ENCODE measurements around the genes ARHGDIA and PCYT2.

DNA sequence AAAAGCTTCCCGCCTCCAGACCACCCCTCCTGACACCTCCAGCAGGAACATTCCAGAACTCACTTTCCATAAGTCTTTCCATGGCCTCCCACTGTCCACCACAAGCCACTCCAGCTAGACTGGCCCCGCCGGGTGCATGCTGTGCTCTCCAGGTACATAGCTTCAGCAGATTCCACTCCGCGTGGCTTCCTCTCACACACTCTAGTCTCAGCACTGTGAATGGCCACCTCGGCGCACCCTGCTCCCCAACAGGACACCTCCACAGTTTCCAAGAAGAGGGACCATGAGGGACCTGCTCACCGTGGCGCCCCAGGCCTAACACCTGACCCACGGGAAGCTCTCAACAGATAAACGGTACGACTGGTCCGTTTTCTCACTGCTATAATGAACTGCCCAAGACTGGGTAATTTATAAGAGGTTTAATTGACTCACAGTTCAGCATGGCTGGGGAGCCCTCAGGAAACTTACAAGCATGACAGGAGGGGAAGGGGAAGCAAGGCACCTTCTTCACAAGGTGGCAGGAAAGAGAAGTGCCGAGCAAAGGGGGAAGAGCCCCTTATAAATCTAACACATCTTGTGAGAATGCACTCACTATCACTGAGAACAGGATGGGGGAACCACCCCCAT is 26.1 kb upstream of the FAAP100 start:
- PRO-cap, 2 experiments = no peak in any of the 2 experiments

- PRO-cap, 2 experiments = no peak in any of the 2 experiments
These were observed 997 bp upstream of the PPP1R27 start for GRCh38 chr17:81835835-81836259.

DNA sequence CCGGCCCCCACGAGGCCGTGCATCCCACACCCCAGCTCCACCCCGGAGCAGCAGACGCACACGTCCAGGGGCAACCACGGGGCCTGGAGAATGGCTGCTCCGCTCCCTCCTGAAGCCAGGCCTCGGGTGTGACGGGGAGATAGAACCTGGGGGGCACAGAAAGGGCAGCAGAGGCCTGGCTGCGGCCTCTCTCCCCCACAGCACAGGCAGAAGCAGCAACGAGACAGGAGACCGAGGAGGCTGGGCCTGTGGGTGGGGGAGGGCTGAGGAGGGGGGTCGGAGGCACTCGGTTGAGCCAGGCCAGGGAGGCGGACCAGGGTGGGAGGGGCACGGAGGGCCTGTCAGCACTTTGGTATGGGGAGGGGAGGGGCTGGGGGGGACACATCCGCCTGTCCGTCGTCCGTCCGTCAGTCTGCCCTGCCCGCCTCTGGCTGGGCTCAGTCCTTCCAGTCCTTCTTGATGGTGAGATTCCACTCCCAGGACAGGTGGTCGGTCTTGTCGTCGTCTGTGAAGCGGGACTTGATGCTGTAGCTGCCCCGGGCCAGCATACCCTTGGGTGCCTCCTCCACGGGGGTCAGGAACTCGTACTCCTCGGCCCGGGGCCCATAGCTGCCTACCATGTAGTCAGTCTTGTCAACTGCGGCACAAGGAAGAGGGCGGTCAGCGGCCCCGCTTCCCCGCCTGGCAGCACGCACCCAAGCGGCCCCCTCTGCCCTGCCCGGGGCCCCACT is 2.5 kb downstream of the ARHGDIA start:
- PRO-cap, 2 experiments = no peak in any of the 2 experiments

GRCh38 chr17:81871185-81871860 is at the start of gene ARHGDIA:
ARHGDIA (minus strand) TSS chr17:81871337.
- PRO-cap, 2 experiments = peak in 2 of 2 experiments; most common plus-strand start chr17:81871432 (in 2); most common minus-strand start chr17:81871337 (in 2)

DNA sequence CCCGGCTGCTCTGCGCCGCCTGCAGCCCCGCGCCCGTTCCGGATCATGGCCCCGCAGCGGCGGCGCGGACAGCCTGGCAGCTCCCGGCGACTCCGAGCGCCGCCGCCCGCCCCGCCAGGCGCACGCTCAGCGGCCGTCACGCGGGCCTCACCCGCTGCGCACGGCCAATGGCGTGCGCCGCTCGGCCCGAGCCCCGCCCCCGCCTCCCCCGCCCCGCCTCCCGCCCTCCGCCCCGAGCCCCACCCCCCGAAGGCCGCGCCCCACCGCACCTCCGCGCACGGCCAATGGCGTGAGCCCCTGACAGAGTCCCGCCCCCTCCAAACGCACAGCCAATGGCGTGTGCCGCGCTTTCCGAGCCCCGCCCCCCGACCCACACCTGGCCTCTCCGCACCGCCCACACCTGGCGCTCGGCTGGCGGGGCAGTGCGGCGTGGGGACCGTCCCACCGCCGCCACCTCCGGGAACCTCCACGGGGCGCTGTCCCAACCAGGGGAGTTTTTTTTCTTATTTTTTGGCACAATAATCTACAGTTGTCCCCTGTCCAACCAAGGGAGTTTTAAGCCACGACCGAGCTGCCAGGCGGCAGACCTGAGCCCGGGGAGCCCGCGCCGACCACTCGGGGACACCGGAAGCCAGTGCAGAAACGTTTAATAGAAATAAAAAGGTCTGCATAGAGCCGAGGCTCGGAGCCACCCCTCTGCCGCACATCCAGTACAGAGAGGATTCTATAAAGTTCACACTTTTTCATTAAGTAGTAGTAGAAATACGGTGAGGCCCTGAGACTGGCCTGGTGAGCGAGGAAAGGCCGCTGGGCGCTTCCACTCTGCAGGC is at the start of gene PCYT2:
PCYT2 (minus strand) TSS at position 91 of the 830 bp plus-strand sequence.
- PRO-cap, 2 experiments = peak in 2 of 2 experiments; most common minus-strand start position 91 of the sequence (in 2)

GRCh38 chr17:81919321-81920367 is 1.7 kb upstream of the SIRT7 start:
- PRO-cap, 2 experiments = no peak in any of the 2 experiments

DNA sequence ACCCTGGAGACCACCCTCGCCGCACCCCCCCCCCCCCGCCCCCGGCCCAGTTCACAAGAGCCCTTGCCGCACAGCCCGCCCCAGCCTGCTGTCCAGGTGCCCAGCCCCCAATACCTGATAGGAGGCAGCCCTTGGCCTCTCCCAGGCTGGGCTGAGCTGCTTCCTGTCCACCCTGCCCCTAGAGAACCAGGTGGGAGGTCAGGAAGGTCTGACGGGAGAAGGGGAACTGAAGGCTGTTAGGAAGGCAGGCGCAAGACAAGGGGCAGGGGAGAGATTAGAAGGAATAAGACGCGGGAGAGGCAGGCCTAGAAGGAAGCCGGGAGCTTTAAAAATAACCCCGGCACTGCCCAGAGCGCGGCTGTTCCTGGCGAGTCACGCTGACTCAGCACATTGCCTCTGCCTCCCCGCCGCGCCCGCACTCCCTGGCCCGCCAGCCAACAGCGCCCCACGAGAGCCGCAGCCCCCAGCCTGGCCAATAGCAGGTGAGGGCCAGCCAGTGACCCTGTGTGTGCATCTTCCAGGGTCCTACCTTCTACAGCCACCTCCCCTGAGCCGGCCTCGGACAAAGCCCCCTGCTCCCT is 4.2 kb downstream of the MAFG start:
- PRO-cap, 2 experiments = peak in 2 of 2 experiments; most common plus-strand start position 418 of the sequence (in 1); most common minus-strand start position 366 of the sequence (in 1)

DNA sequence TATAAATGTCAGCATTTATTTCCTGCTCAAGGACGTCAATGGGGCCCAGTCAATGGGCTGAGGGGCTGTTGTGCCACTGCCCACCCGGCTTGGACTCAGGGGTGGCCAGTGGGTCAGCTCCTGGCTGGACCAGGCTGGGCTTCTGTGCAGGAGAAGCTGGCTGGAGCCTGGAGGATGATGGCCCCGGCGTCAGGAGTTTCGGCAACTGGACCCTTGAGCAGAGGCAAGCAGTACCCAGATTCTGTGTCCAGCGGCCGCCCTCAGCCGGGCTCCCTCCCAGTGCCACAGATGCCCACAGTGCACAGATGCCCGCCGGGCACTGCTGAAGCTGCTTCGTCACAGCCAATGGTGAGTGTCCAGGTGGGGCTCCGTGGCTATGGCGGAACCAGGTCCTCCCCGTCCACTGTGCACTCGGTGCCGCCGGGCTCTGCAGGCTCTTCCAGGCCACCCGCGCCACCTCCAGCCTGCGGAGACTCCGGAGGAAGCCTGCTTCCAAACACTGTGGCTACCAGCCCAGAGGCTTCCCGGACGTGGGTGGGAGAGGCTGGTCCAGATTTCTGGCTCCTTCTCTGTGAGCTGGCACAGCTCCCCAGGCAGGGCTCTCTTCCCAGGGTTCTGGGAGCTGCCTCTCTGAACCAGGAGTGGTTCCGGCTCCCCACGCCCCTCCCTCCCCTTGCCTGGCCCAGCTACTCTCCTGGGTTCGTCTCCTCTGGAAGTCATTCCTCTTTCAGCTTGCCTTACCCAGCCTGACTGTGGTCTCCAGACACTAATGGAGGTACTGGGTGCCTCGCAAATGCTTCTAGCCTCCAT is 2.8 kb upstream of the PYCR1 start:
- PRO-cap, 2 experiments = no peak in any of the 2 experiments

- PRO-cap, 2 experiments = peak in 2 of 2 experiments; most common plus-strand start chr17:81941953 (in 2); most common minus-strand start chr17:81941871 (in 2)
These were observed 4.8 kb upstream of the PYCR1 start for GRCh38 chr17:81941724-81942416.

- PRO-cap, 2 experiments = peak in 1 of 2 experiments; most common minus-strand start chr17:81968002 (in 1)
These were observed 6.7 kb upstream of the NOTUM start for GRCh38 chr17:81967230-81968575.

DNA sequence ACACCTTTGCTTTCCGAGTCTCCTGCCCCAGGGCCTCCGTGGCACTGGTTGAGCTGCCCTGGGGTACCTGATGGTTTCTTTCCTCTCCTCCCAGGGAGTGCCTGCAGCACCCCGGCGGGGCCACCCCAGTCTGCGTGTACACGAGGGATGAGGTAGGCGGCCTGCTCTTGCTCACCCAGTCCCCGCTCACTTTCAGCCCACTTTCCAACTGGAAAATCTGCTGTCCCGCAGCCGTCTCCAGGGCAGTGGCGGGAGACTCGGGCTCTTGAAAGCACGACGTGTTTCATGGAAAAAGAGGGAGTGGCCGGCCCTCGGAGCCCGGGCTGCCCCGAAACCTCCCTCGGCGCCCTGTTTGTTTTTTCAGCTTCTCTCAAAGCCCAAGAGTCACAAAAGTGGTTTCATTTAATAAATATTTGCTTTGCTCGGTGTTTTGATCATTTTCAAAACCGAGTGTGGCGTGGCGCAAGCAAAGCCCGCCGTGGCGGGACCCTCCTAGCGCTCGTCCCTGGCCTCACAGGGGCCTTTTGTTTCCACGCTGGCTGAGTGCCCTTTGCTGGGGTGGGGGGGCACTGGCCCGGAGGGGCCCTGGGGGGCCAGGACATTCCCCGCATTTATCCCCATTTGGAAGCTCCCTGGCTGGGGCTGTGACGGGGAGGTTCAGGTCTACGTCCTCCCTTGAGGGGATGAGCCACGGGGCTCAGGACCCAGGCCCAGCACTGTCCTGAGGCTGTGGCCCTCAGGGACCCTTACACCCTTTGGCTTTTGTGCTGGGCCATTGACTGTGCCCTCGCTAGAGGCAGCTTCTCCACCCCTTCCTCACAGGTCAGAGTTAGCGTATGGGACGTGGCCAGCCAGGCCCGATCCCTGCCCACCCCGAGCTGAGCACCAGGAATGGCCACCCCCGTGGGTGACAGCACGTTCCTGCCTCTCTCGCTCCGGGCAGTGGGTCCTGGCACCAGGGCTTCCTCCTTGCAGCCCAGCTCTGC is 17.6 kb downstream of the ASPSCR1 start:
- PRO-cap, 2 experiments = no peak in any of the 2 experiments

GRCh38 chr17:82022322-82022540 is 447 bp downstream of the CENPX start:
- PRO-cap, 2 experiments = no peak in any of the 2 experiments

DNA sequence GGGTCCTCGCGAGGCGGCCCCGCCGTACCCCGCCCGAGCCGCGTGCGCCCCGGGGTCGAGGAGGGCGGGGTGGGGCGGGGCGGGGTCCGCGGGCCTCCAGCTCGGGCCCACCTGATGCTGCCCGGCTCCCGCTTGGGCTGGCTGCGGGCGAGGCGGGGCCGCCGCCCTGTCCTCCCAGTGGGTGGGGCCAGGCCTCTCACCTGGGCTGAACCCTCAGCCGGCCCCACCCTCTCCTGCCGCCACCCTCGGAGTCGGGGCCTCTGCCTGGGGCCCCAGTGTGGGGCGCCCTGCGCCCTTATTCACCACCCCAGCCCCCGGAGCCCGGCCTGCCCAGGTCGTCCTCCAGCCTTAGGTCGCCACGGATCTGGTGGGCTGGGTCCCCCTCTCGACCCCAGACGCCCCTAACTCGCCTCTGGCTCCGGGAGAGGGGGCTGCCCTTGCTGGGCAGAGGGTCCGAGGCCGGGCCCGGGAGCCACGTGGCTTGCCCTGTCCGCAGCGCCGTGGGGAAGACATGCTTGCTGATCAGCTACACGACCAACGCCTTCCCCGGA is 488 bp downstream of the RAC3 start:
- PRO-cap, 2 experiments = no peak in any of the 2 experiments

DNA sequence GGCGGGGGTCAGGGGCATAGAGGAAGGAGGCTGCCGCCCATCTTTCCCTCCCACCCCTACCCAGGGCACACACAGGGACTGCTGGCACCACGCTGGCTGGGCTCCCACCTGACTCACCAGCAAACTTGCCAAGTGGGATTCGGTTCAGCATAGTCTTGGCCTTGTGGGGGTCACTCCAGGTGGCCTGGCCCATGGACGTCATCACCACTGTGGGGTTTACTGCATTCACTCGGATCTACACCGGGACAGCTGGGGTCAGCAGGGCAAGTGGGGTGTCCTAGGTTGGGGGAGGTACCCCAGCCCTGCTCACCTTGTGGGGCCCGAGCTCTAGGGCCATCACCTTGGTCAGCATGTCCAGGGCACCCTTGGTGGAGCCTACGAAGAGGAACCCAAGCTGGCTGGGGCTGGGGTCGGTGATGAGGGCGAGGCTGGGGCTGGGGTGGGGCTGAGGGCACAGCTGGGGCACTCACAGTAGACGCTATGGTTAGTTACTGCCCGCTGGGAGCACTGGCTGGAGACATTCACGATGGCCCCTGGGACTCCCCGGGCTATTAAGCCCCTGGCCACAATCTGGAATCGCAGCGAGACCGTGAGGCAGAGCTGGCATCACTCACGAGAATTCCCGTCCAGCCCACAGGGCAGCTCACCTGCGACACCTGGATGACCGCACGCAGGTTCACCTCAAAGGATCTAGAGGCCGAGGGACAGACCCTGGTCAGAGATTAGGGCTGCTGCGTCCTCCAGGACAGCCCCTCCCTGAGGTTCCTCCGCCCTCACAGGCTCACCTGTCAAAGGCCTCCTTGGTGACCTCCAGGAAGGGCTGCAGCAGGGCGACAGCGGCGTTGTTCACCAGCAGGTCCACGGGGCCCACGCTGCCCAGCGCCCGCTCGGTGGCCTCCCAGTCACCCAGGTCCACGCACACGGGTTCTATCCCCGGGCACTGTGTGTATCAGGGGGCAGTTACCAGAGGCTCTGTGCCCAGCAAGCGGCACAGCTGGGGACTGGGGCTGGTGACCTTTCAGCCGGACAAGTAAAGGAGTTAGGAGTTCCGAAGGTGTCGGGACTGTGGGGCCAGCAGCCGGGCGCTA is 1.1 kb downstream of the DCXR start:
- PRO-cap, 2 experiments = no peak in any of the 2 experiments

DNA sequence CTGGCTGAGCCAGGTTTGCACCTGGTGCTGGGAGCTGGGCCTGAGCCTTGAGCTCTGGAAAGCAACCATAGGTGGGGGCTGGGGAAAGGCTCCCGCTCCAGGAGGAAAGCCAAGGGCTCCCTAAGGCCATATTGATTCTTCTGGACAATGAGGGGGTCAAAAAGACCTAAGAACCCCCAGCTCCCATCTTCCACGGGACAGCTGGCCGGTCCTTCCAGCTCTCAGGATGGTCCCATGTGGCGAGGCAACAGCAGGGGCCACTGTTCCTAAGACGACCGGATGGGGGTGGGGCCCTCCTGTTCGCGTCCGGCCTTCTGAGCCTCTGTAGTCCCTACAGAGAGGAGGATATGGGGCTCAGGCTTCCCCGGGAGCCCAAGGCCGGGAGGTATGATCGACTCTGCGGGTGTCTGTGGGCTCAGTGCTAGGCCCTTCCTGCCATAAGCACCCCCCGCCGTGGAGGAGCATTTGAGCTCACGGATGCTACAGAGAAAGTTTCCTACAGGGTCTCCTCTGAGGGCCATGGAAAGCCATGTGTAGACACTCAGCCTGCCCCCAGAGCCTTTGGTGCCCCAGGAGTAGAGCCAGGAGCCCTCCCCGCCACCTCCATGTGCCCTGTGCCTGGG is 6.0 kb upstream of the DCXR start:
- PRO-cap, 2 experiments = no peak in any of the 2 experiments

DNA sequence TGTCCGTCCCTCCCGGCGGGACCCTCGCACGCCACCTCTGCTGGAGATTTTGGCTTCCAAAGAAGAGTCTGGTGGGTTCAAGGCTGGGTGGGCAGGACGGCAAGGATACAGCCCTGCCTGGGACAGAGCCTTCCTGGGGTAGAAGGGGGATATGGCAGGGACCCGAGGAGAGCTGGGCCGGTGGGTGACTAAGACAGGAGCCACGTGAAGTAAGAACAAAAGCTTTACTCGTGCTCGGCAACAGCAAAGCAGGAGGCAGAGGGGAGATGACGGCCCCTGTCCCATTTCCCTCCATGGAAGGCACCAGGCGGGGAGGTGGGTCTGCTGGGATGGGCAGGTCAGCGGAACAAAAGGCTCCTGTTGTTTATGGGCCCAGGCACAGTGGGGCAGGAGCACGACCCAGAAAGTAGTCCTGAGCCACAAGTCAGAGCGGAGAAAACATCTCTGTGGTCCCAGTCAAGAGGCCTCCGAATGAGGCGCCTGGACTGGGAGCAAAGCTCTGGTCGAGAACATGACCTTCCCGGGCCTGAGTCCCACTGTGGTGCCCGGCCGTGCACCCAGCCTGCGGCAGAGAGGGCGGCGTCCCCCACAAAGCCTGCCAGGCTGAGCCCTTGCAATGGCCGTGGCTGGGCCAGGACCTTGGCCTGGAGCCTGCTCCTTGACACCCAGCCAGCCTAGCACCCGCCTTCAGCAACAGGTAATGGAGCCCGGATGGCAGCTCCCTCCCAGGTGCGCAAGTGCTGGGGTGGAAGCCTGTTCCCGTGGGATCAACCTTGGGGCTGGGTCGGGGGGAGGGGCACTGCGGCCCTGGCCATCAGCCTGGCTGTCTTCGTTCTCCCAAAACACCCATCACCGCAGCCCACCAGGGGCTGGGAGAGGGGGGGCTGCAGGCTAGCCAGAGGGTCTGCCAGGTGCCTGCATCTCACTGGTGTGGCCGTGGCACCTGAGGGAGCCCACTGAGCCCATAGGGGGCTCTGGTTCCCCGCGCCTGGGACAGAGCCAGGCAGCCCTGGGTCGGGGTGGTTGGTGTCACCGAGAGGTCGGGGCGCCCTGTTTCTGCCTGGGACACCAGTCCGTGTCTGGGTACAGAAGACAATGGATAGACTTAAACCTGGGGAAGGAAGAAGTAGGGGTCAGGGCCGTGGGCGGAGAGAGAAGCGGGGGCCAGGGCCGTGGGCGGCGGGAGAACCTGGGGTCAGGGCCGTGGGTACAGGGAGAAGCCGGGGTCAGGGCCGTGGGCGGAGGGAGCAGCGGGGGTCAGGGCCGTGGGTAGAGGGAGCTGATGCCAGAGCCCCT is 3.5 kb downstream of the RFNG start:
- PRO-cap, 2 experiments = no peak in any of the 2 experiments

- PRO-cap, 2 experiments = no peak in any of the 2 experiments
These were observed 6.7 kb downstream of the GPS1 start for GRCh38 chr17:82058142-82058991.

DNA sequence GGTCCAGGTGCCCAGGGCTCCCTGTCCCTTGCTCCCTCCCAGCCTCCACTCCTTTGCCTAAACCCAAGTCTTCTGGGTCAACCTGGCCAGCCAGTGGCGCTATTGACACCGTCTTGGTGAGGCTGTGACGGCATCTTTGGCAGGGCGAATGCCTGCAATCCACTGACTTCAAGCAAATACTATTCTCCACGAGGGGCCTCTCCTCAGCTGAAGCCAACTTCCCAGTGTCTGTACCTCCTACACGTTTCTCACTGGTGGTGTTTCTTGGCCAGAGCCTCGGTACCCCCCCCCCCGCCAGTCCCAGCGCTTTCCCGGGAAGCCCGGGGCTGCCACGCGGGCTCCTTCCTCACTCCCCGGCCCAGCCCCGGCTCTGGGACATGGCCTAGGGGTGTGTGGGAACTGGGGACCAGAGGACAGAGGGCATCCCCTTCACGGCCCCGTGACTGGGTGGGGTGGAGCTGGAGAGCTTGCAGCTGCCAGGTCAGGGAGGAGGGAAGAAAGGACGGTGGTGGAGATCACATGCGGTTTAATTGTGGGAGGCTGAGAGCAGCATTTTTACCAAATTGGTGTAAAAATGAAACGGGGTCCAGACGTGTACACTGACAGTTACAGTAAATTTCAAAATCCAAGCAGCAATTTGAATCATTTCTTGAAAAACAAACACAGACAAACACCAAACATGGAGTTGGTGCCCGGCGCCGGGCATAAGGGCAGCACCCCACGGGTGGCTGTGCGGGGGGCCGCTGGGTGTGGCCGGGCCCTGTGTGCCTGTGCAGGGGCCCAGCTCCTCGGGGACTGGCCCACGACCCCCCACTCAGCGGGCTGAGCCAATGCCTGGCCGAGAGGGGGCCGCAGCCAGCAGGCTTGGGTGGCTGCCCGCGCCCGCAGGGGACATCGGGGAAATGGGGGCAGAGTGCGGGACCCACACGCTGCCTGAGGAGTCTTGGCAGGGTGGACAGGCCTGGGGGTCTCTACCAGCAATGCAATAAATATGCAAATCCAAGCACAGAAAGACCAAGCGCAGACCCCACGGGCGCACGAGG is 12.5 kb upstream of the DUS1L start:
- PRO-cap, 2 experiments = no peak in any of the 2 experiments

DNA sequence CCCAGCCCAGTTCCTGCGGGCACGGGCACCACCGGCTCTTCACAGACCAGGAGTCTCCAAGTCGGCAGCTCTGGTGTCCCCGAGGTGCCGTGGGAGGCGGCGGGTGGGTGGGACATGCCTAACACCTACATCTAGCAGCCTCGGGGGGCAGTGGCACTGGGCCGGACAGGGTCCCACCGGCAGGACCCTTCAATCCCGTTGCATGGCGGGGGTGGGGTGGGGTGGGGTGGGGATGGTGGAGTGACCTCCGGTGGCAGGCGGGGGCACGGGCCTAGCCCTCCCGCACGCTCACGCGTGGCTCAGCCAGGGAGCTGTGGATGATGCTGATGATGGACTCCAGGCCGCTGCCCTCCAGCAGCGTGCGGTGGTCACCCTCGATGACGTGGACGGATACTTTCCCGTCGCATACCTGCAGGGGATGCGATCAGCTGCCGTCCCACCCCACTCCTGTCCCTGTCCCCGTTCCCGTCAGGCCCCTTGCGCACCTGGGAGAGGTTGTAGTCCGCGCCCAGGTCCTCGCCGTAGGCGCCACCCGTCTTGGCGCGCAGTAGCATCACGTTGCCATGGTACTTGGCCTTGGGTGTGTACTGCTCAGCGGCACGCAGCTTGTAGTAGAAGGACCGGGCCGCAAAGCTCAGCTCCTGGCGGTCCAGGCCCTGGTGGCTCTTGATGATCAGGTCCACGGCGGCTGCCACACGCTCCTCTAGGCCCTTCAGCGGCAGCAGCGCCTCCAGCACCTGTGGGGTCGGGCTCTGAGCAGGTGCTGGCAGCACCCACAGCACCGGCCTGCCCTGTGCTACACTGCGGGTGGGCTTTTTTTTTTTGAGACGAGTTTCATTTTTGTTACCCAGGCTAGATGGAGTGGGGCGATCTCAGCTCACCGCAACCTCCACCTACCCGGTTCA is 13.5 kb upstream of the DUS1L start:
- PRO-cap, 2 experiments = no peak in any of the 2 experiments

DNA sequence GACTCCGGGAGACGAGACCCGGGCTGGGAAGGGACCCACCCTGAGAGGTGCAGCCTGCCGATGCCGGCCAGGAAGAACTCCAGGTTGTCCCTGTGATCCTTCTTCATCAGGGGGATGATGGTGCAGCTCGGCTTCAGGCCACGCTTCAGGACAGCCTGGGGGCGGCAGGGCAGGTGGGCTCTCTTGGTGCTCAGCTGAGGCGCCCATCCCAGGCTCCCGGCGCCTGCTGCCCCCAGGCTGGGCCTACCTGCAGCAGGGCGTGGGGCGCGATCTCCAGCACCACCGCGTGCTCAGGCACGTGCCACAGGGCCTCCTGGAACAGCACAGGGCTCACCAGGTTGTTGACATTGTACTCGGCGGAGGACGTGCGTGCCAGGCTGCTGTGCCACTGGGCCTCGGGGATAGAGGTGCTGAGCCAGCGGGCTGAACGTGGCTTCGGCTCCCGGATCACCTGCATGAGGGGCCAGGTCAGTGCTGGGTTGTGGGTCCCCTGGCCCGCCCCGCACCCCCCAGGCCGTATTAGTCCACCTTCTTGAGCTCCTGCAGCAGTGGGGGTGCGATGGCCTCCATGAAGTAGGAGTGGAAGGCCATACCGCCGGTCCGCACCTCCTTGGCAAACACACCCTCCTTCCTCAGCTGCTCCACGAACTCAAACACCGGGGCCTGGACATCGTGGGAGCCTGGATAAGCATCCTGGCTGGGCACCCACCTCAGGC is 9.2 kb downstream of the FASN start:
- PRO-cap, 2 experiments = no peak in any of the 2 experiments